ReNcell CX (cell line): ENCODE measurements around the gene PMEPA1.

DNA sequence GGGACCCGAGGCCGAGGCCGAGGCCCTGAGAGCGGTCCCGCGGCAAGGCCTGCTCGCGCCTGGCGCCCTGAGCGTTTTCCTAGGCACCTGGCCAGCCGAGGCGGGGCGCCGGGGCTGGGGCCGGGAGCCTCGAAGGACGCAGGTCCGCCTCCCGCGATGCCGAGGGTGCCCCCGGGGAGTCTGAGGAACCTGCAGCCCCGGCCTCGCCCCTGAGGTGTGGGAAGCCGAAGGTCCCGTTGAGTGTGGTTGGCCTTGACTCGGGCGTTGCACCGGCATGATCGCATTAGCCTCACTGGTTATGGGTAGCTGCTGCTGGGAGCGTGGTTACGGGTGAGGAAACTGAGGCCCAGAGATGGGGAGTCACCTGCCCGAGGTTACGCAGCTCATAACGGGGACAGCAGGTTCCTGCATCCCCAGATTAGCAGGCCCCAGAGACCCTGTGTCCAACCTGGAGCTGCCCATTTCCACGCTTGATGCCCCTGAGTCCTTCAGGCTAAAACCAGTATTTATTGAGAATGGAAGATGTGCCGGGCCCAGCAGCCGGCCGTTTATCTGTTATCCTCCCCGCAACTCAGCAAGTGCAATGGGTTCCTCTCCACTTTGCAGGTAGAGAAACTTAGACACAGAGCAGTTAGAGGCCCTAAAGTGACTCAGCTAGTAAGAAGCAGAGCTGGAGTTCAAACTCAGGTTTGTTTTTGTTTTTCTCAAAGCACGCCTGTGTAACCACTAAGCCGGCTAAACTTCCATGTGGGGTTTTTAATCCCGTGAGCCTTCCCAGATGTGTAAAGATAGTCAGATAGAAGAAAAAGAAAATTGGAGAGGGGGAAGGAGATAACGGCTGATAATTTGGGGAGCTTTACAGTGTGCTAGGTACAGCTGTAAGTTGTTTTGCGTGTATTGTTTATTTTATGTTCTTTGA, 601 bp downstream of the PFDN4 start:
- PRO-cap: bidirectional peak, plus-strand start at position 100 of the sequence, minus-strand start at position 83 of the sequence

DNA sequence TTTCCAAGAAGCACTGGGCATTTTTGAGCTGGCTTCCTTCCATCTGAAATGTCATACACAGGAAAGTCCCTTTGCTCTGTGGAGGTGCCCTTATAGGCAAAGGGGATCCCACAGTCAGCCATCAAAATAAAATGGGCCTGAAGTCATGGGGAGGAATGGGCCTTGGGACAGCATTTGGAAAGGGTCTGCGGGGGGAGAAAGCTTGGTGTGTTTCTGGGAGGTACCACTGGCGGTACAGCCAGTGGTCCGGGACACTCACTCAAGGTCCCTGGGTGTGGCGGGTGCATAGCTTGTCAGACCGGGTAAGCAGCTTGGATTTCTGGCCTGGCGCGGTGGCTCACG, 25.6 kb upstream of the RTF2 start:
- PRO-cap: no peak

DNA sequence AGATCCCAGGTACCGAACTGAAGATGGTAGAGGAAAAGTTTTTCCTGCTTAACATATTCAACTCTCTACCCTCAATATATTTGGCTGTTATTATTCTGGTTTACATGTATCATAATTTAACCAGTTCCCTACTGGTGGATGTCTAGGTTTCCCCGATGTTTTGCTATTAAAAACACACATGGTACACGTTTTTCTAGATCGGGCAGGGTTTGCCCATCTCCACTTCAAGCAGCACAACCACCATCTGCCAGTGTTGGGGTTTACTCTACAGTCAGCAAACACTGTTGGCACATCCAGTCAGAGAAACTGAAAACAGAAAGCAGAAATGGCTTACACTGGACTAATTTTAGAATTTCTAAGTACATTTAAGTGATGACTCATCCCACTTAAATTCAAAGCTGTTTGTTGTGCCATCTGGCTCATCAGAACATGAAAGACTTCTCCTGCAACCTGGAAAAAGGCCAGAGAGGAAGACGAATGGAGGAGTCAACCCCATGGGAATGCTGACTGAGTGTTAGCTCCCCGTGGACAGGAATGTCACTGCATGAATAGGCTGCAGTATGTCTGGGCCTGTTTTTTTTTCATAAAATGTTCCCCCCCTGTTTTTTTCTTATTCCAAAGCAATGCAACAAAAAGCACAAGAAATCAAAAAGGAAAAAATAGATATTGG, 21.8 kb downstream of the FAM209B start:
- PRO-cap: no peak

DNA sequence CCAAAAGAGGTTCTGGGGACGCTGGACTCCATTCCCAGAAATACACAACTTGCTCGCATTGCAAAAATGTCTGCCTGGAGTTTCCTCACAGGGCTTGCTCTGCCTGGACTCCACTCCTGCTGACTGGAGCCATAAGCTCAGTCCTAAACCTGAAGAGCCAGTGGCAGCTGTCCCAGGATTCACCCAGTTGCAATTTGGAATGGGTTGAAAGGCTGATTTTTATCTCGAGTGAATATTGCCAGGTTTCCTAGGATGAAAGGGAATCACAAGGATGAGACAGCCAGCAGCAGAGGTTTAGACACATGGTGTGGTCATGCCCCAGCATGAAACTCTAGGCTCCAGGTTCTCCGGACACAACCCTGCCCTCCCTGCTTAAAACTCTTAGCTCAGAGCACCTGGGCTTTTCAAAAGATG, 223.3 kb downstream of the BMP7 start:
- PRO-cap: no peak

DNA sequence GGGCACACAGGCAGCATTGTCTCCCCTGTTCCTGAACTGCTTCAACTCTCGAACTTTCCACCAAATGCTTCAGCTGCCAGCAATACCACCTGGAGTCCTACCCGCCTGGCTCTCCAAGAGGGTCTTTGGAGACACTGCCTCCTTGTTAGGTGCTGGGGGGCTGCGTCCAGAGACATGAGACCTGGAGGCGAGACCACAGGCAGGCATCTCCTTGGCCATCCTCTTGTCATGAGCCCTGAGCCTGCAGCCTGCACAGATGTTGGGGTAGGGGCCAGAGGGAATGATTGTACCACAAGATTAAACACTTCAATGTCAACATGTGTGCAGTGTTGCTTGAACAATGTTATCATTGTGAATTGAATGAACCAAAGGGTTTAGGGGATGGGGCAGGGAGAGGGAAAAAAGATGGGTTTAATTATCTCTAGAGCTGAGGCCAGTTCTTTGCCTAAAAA, 24.9 kb downstream of the BMP7 start:
- PRO-cap: no peak

GRCh38 chr20:57250447-57251334, 15.8 kb downstream of the BMP7 start:
- PRO-cap: no peak

GRCh38 chr20:57371446-57372120, 19.6 kb upstream of the RBM38 start:
- PRO-cap: no peak

DNA sequence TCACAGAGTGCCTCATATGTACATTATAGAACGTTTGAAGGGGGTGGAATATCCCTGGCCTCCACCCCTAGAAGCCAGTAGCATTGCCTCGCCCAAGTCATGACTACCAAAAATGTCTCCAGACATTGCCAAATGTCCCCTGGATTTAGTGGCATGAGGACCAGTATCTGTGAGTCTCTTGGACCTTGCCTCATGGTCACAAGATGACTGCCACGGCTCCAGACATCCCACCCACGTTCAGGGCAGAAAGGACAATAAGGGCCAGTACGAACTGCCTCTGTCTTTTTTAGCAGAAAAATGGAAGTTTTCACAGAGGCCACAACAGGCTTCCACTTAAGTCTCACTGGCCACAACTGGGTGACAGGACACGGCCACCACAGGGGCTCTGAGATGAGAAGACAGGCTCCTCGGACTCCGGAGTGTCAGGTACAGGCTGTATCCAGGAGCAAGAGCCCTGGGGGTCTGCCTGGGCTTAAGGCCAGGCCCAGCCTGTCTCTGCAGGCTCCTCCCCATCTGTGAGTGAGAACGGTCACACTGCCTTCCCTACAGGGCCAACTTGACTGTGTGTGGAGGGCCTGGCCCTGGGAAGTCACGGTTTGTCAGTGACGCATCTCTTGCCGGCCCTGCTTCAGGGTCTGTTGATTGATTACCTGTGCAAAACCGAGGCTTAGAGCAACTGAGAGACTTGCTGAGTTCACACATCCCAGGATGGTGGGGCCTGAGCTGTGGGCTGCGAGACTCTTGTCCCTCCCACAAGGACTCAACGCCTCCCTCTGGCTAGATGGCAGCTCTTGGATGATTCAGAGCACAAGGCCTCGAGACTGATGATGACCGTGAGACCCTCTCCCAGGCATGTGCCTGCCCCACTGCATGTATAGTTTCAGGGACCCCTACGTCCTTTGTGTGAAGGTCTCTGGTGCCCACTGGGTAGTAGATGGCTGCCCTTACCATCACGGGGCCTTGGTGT, 5.7 kb downstream of the RBM38 start:
- PRO-cap: no peak

GRCh38 chr20:57399307-57400177, 8.3 kb downstream of the RBM38 start:
- PRO-cap: no peak

DNA sequence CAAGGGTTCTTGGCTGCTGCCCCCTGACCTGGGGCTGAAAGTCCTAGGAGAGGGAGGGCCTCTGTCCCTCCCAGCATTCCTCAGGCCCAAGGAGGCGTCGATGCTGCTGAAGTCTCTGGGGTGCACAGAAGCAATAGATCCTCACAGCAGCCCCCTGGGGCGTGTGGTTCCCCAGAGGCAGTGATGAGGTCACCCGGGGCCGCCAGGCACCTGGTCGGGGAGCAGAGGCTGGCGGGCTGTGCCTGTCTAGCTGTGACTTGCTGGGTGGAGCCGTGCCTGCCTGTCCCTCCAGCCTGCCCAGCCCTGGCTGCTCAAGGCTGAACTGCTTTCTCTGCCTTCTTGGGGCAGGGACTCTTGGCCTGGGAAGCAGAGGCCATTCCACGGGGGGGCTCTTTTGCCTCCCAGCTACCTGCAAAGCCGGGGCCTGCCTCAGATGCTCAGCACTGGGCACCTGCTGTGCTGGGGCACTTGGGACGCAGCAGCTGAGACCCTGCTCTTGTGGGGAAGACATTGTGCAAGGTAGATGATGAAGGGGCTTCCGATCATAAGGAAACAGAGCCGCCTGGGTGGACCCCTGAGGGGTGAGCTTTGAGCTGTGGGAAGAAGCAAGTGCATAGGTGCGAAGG, 10.0 kb downstream of the RBM38 start:
- PRO-cap: no peak

DNA sequence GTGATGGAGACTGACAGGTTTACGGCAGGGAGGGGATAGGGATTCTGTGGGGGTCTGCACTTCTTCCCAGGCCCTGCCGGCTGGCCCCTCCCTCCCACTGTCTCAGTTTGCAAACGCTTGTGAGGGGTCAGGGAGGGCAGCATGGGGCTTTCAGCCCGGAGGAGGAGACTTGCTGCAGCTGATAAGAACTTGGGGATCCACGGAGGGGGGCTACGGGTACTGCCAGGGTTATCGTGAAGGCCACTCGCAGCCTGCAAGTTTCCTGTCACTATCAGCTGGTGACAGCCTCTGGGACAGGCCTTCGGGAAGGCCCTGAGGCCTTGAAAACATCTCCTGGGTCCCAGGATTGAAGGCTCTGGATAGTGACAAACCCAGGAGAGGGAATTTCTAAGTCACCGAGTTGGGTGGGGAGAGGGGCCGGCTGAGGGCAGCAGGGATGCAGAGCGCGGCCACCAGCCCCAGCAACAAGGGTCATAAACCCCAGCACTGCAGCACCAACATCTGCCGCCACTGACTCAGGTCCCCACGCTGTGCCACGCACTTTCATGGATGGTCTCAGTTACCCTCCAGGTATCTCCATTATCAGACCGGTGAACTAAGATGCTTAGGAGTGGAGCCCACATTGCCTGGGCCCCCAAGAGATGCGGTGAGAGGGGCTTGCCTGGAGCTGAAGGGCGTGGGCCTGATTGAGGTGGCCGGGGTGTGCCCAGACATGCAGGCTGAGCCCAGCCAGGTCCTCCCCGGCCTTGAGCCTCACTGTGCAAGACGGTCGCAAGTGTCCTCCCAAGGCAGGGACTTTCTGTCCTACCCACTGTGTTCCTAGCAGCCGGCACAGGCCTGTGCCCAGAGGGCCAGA, 19.1 kb downstream of the RBM38 start:
- PRO-cap: no peak

DNA sequence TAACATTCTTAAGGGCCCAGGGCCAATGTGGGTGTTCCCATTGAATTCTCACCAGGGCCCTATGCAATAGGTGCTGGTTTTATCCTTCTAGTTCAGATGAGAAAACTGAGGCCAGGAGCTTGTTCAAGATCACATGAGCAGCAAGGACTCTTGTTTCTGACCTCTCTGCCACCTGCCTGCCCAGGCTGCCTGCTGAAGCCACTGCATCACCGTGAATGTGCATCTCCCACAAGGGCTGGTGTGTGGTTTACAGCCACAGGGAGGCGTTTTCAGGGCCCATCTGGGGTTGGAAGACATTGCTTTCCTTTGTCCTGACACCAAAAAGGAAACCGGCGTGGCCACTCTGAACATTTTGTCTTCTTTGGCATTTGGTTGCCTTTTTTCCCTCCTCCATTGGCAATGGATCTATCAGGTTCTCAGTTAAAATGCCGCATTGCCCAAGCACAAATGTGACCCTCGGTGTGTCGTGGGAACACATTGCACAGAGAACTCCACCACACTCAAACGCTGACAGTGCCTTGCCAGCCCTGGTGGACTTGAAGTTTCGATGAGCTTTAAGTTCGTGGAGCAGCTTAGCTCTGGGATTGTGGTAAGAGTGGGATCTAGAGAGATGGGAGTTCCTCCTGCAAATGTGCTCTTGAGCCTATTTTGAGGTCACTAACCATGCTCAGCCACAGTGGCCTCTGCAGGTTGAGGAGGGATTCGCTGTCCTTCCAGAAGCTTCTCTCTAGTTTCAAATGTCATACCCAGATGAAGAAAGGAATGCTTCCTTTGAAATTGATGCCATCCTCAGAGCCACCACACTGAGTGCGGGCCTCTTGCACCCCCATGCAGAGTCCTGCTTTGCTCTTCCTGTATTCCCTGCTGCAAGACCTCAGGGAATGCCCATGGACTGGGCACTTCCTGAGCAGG, 14.9 kb upstream of the PCK1 start:
- PRO-cap: no peak

DNA sequence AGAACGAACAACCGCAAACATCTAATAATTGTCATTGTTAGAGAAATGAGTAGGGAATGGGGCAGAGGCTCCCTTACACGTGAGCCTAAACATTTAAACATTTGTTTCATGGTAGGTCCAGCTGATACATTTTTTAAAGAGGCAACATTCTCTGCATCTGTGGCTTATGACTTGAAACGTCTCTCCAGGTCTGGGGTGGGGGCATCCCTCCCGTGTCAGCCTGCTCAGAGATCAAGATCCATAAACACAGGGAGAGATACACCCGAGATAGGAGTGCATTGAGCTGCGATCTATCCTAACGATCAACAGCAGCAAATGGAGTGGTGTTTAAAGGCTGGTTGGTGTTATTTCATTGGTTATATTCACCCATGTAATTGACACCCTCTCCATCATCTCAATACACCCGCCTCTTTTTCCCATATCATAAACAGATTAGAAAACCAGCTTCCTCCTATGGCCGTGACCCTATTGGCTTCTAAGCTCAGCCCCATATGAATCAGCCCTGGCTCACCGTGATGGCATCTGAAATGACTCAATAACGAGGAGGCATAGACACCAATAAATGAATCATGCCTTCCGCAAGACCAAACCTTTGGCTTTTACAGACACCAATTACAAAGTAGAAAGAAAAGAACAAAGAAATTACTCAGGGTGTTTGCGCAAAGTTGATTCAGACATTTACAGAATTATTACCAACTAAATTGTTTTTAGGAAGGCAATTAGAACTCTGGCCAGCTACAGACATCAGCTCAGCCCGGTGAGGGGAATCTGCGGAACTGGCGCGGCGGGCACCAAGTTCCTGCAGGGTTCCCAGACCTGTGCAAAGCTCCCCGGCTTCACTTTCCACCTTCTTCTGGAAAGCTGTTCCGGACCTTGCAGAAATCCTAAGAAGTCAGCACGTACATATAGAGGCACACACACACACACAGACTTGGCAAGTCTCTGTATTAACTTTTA, 11.6 kb downstream of the PMEPA1 start:
- PRO-cap: unidirectional peak, minus-strand start at position 297 of the sequence

DNA sequence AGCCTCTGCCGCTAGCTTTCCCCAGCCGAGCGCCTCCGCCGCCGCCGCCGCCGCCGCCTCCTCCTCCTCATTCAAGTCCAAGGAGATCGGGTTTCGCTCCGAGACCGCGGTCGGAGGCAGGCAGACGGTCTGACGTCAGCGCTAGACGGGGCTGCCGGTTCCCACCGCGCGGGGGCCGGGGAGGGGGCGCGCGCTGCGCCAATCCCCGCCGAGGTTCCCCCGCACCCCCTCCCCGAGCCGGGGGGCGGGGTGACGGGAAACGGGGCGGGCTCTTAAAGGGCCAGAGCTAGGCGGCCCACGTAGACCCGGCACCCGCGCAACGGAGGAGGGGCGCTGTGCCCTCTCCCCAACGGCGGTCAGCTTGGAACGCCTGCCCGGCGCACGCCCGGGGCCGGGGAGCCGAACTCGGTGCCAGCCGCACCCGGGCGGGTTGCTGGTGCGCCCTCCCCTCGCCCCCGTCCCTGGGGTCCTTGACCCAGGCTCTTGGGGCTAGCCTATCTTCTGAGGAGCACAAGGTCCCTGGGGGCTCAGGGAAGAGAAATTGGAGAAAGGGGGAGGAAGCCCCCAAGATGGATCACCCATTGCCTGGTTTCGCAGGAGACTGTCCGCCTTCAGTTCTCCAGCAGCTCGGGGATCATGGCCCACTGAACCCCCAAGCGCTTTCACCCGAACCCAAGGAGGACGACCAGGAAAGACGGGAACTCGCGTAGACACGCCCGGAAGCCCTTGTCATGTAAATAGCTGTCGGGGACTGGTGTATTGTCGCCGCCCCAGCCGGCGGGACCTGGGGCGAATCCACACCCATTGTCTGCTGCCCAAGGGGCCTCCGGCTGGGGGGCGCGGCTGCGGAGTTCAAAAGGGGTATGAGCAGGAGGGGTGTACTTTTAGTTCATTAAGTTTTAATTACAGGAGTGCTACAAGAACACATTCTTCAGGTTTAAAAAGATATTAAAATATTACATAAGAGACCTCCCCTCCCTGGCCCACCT, at the start of gene PMEPA1:
PMEPA1 (minus strand) TSS at position 134 of the 989 bp plus-strand sequence.
- PRO-cap: bidirectional peak, plus-strand start at position 306 of the sequence, minus-strand start at position 67 of the sequence; bidirectional peak, plus-strand start at position 587 of the sequence, minus-strand start at position 594 of the sequence; bidirectional peak, plus-strand start at position 810 of the sequence, minus-strand start at position 640 of the sequence

DNA sequence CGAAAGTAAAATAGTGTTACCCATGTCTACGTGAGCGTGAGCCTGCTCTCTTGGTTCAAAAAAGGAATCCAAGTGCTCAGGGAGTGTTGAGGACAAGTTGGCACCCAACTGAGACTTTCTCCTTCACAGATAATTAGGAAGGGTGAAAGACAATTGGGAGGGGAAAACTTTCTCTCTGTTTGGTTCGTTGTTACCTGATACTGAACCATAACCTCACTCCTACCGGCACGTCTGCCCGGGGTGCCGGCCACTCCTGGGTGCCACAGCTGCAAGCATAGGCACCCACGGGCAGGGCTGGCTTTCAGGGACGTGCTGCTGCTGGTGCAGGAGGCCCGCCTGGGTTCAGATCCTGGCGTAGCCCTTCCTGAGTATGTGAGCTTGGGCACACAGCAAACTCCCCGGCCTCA, 38.1 kb upstream of the PMEPA1 start:
- PRO-cap: no peak

GRCh38 chr20:57960744-57961284, 189.9 kb upstream of the C20orf85 start:
- PRO-cap: no peak

DNA sequence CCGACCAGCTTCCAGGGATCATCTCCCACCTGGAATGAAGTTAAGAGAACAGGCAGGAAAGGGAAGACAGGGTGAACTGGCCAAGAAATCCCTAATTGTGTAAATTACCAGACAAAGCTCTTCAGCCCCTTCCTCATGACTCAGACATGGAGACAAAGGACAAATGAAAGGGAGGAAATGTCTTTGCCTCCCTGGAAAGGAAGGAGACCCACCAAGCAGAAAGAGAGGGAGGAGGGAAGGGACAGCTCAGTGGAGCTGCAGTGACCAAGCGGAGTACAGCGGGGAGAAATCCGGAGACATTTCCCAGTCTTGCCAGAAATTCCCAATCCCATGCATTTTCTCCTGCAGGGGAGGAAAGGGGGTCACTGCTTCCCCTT, 76.5 kb upstream of the C20orf85 start:
- PRO-cap: unidirectional peak, plus-strand start at position 255 of the sequence

GRCh38 chr20:58174709-58175577, 24.2 kb downstream of the C20orf85 start:
- PRO-cap: no peak

- PRO-cap: unidirectional peak, minus-strand start at chr20:58237227
Measured at GRCh38 chr20:58236888-58237457, 8.5 kb upstream of the ANKRD60 start.

GRCh38 chr20:58308249-58308658, 1.3 kb upstream of the RAB22A start:
- PRO-cap: no peak